Metastatic Lung Carcinoma in the Adrenal Gland (tissue), 1 donor: ENCODE results near the genes ZHX3 and FITM2.

GRCh38 chr20:41162919-41163527, 25.7 kb downstream of the PLCG1 start:
- PRO-cap, result no peak

GRCh38 chr20:41173607-41174344, 36.4 kb downstream of the PLCG1 start:
- PRO-cap, result no peak

GRCh38 chr20:41174483-41175690, 37.5 kb downstream of the PLCG1 start:
- PRO-cap, result no peak

DNA sequence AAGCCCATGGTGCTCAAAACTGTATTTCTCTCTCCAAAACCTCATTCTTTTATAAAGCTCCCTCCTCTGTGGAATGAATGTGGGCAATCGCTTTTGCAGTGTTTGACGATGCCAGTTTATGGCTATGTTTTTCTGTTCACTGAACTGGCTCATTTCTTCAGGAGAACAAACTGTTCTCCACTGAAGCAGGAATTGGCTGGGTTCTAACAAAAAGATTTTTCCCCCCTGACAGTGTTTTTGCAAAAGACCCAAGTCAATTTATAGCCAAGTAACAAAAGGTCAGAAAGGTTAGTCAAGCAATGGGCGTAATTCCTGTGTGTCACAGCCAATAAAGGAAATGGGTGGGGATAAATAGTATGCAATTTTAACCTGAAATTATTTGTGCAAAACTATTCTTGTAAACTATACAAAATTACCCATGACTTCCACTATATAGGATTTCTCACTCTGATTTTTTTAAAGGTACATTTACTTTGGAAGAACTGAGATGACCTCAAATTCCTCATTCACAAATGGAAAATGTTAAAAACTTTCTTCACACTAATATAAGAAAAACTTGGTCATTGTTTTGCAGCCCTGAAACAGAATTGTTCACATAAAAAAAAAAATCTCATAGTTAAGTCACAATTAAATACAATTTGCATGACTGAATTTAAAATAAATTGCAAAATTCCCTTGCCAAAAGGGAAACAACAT, 68.7 kb downstream of the ZHX3 start:
- PRO-cap, result no peak

DNA sequence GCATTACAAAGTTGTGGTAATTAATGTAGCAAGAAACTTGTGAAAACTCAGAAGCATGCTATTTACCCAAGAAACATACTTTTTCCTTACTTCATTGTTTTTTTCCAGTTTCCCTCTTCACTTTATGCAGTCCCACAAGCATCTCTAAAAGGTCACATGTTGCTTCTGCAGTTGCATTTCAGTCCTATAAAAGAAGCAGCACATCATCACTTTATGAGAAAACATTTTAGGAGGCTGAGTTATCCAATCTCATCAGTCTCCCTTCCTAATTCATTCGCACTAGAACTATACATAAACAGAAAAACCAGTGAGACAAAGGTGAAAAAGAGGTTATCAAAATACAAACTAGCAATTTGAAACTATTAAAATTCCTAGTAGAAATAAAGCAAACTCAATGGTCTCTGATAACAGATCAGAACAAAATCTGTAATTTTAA, 48.6 kb downstream of the ZHX3 start:
- PRO-cap, result no peak

GRCh38 chr20:41316430-41316895, 1.1 kb downstream of the ZHX3 start:
- PRO-cap, result no peak

DNA sequence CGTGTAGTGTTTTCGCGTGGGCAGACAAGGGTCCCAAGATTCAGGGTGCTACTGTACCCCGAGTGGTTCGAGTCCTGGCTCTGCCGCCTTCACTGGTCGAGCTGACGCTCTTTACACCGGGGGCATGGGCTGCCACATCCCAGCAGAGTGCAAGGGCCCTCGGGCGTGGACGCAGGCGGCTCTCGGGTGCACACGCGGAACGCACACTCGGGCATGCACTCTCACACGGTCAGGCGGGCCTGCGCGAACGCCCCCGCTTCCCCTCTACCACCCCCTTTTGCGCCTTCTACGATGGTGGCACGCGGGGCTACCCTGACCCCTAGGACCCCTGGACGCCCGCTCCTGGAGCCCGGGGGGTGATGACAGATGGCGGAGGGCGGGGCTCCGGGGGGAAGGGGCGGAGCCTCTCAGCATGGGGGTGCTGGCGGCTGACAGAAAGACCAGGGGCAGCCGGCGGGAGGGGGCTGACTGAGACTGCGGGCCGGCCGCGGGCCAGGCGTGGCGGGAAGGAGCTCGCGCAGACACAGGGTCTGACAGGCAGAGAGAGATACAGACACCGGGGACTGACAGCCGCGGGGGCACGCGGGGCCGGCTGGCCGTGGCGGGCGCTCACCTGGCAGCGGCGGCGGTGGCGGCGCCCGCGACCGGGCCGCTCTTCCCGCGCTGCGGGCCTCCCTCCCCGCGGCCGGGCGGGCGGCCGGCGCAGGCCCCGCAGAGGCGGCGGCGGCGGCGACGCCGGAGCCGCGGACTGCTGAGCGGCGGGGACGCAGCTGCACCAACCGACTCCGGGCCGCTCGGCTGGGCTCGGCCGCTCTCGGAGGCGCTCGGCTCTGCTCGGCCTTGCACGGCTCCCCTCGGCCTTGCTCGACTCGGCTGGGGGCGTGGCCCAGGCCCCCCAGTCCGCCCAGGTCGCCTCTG, at the start of gene ZHX3:
TSS of gene ZHX3 (minus strand) at position 836 of the 918 bp plus-strand sequence.
- PRO-cap, result bidirectional peak, plus-strand start at position 467 of the sequence, minus-strand start at position 334 of the sequence; bidirectional peak, plus-strand start outside the sequence, minus-strand start at position 750 of the sequence

- PRO-cap, result no peak
Observed at GRCh38 chr20:41452740-41453212, 86.2 kb upstream of the EMILIN3 start.

- PRO-cap, result no peak
Observed at GRCh38 chr20:41643490-41644034, 25.4 kb upstream of the CHD6 start.

DNA sequence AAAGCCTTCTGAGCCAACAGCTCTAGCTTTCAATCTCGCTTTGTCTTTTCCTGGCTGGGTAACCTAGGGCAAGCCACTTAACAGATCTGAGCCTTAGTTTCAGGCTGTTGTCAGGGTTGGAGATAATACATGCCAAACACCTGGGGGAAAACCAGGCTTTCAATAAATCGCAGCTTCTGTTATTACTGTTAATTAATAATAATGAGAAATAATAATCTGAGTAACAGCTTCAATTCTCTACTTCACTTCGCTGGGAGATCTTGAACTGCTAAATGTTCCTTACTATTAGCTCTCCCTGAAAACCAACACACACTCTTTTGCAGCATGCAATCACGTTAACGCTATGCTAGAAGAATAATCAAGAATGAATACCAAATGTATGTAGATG, 127.4 kb downstream of the PTPRT start:
- PRO-cap, result no peak

DNA sequence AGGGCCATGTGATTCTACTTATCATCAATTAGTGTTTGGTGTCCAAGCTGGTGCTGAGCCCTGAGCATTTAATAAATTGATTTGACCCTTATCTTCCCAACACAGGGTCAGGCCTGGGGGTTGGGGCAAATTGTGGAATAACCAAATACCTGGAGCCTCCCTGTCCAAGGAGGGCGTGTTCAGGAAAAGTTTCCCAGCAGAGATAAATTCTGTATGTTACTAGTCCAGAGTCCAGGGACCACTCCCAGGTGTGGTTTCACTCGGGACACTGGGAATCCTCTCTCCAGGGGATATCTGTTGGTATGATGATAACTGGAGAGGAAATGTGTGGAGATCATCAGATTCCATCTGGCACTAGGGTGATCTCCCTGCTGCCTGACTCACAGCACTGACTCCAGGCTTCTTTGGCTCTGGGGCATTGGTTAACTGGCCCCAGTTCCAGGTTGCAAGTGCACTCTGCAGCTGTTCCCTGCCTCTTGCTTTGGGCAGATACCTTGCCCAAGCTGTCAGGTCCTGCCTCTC, 3.8 kb upstream of the MYBL2 start:
- PRO-cap, result no peak

DNA sequence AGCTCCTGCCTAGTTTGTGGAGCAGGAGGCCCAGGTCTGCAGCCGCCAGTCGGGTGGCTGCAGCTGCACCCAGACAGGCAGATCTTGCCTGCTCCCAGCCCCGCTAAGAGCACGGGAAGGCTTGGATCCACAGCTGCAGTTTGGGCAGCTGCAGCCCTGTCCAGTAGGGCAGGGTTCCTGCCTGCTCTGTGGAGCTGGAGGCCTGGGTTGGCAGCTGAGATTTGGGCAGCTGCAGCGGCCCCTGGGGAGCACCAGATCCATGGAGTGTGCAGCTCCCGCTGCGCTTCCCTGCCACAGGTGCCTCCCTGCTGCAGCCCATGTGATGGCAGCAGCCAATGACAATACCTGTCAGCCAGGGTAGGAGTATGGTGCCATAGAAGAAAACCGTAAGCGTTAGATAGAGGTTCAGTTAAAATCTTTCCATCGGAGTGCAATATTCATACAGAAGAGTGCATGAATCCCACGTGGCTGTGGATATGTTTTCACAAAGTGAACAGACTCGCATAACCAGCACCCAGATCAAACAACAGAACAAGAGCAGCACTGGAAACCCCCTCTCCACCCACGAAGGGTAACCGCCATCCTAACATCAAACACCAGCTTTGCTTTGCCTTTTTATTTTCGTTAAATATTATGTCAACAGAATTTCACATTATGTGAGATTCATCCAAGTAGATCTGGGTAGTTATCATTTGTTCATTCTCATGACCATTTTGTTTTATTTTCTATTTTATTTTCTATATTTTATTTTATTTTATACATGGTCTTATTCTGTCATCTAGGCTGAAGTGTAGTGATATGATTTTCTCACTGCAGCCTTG, 4.8 kb downstream of the GTSF1L start:
- PRO-cap, result no peak

DNA sequence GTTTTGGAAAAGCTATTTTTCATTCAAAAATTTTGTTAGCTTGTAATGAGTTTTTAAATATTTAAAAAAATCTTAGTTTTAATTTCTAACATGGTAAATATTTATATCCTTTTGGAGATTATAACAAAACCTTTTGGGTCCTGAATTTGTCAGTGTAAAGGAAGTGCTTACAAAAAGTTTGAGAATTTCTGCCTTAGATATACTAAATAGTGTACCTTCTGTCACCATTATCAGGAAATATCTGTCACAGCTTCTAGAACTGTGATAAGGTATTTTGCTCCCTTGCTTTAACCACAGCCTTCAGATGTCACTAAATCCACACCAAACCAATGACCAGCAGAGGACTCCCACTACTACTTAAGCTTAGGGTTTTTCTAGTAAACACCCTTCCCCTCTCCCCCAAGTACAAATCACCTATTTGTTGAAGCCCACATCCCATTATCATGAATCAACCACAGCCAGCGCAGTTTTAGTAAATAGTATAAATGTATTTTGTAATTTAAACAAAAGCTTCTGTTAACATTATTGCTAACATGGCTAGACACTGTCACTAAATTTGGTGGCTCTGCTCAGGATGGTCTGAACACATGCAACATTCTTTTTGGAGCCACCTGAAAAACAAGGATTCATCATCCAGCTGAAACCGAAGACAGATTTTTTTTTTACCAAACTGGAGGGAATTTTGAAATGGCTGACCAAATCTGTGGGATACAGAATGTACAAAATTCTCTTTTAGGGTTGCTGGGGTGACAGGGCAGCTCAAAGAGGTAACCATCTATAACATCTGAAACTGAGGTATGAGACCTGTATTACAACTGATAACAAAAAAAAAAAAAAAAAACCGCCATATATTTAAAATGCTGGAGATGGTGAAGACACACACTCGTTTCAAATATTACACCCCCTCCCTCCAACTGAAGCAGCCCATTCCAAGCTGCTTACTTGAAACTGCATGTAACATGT, 8.8 kb upstream of the JPH2 start:
- PRO-cap, result no peak

DNA sequence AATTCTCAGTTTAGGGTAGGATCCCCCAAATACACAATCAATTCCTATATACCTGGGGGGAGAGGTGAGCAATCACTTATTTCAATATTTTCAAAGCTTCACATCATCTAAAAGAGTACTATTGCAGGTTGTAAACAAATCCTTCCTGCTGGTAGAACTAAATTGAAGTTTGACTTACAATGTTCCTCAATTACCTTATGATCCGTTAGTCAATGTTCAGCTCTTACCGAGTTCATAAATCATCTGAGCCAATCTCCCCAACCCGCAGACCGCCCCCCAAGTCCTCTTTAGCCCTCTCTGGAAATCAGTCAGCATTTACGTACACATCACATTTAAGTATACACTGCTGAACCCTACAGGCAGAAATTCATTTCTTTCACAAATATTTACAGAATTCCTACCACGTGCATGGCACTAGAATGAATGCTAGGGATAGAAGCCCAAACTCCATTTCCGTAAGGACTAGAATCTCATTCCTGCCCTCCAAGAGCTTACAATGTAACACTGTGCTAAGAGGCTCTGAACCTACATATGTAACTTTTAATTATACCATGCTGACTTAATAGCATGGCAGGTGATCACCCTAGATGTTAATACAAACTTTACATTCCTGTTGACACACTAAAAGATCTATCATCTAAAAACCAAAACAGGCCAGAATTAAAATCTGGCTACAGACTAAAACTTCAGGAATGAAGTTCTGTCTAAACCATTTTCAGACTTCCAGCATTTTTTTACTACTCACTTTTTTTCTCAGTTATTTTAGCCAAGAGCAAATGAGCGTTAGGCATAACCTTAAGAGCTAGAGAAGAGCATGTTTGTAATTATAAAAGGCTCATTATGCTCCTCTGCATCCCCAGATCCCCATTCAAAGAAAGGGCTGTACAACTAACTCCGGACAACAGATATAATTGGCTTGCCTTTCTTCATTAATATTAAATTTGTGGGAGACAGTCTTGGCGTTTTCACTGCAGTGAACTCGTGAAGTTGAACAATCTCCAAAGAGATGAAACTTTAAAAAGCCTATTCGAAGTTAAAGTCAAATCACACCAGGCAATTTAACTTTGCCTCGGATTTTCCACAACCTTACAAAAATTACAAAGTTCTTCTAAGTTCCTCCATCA, 1.6 kb downstream of the OSER1 start:
- PRO-cap, result no peak

DNA sequence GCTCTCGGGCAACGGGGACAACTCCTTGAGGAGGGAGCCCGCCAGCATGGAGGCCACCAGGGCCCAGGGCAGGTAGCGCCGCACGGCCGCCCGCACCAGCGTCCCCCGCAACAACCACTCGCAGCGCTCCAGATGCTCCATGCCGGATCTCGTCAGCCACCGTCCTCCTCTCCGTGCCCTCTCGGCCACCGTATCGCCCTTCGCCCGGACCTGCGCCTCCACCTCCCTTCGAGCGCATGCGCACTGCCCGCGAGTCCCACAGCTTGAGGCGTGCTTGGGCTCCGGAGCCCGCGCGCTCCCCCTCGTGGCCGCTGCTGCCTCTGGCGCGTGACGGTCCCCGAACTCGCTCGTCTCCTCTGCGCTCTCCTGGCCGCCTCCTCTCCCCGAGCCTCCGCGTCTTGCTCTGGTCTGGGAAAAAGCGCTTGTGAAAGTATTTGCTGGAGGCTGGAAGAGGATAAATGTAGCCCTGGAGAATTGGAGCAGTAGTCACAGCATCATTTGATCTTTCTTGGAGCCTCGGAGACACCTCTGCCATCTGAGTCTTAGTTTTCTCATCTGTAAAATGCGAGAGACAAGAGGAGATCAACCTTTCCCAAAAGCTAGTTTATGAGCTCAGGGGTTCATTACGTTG, at the start of gene FITM2:
TSS of gene FITM2 (minus strand) at position 195 of the 631 bp plus-strand sequence.
- PRO-cap, result bidirectional peak, plus-strand start at position 317 of the sequence, minus-strand start at position 183 of the sequence

DNA sequence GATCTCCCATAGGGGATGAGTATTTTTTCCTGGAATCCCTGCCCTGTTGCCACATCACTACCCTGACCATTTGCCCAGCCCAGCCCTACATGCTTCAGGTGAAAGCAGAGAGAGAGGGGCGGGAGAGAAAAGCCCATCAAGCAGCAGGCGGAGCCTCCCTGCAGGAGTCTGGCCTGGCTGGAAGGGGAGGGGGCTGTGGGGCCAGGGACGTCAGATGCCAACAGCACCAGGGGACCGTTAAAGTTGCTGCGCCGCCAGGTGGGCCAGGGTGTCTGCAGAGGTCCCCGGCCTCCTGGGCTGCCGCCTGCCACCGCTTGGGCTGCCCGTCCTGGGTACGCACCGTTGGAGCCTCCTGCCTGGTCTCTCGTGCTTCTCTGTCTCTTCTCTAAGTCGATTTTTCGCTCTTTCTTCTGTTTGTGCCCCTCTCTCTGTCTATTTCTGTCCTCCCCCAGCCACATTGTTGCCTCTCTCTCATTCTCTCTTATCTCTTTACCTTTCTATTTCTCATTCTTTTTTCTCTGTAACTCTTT, 694 bp upstream of the R3HDML start:
- PRO-cap, result no peak

- PRO-cap, result no peak
Observed at GRCh38 chr20:44410127-44410672, 54.7 kb downstream of the HNF4A start.

DNA sequence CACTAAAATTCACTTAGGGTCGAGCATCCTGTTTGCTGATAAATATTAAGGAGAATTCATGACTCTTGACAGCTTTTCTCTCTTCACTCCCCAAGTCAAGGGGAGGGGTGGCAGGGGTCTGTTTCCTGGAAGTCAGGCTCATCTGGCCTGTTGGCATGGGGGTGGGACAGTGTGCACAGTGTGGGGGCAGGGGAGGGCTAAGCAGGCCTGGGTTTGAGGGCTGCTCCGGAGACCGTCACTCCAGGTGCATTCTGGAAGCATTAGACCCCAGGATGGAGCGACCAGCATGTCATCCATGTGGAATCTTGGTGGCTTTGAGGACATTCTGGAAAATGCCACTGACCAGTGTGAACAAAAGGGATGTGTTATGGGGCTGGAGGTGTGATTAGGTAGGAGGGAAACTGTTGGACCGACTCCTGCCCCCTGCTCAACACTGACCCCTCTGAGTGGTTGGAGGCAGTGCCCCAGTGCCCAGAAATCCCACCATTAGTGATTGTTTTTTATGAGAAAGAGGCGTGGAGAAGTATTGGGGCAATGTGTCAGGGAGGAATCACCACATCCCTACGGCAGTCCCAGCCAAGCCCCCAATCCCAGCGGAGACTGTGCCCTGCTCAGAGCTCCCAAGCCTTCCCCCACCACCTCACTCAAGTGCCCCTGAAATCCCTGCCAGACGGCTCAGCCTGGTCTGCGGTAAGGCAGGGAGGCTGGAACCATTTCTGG, 44.2 kb upstream of the TTPAL start:
- PRO-cap, result no peak

DNA sequence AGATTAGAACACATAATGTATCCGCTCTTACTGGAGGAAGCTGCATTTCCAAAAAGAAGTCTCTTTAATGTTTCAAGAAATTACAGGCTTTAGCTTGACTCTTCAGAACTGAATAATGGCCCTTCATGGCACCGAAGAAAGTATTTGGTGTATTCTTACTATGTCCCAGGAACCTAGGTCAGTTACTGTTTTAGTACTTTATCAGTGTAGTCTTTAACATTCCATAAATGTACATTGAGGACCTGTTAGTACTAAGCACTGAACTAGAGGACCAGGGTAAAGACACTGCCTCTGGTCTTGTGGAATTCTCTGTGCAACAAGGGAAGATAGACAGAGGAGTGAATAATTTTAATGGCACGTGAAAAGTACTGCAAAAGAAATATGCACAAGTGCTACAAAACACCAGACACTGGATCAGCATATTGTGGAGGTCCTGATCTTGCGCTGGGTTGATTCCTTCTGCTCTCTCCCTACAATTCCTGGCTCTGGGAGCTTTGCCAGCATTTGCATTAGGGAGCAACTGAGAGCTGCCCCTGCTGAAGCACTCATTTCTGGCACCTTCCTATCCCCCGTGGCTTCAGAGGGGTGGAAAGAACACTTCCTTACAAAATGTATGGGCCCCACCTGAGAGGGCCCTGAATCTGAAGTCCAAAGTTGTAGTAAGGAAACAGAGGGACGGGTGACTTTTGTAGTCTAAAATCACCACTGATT, 4.6 kb downstream of the PKIG start:
- PRO-cap, result no peak

DNA sequence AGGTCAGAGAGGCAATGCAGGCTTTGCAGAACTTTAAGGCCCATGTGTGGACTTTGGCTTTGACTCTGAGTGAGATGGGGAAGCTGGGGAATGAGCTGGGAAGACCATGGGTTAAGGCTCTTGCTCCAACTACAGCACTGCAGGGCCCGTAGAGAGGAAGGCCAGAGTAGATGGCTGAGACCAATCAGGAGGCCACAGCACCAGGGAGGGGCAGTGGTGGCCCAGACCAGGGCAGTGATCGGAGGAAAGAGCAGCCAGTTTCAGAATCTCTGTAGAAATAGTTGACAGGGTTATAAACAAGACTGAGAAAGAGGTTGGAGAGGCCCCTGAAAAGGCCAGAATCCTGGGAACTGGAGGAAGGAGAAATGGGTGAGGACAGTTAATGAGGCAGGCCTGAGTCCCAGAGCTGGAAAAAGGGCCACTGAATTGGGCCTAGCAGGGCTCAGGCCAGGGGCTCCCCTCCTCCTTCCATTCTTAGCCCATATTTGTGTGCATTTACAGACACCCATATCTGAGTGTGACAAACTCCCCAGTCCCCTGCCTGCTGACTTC, 18.0 kb downstream of the ADA start:
- PRO-cap, result no peak